Placental pericyte (primary cell): Measurements from ENCODE around the genes LRRC4B, GPR32, KLK2 and ETFB.

DNA sequence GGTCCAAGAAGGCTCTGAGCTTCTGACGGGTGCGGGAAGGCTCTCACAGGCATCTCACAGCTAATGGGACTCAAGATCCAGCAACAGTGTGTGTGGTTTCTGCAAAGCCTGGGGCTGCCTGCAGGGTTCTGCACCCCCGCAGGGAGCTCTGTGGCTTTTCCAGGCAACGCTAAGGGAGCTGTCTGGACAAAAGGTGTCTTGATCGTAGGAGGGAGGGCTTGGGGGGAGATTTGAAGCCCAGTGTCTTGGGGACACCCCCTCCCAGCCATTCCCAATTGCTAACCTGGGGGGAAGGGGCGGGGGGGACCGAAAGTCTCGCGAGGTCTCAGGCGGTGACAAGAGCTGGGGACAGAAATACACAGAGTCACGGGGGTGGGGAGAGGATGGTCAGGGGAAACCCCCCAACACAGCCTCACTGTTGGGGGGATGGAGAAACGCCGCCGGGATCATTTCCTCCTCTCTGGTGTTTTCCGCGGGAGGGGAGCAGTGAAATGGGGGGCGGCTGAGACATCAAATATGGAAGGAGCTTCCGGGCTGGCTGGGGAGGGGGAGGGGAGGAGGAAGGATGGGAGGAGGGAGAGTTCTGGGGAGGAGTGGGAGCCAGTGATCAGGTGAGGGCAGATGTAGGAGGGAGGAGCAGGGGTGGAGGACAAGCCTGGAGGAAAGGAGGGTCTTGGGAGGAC is 13.3 kb downstream of the KCNC3 start:
- CAGE, long polyA plus RNA = no peak

GRCh38 chr19:50325413-50326360 is 3.5 kb downstream of the KCNC3 start:
- CAGE, long polyA plus RNA = no peak

DNA sequence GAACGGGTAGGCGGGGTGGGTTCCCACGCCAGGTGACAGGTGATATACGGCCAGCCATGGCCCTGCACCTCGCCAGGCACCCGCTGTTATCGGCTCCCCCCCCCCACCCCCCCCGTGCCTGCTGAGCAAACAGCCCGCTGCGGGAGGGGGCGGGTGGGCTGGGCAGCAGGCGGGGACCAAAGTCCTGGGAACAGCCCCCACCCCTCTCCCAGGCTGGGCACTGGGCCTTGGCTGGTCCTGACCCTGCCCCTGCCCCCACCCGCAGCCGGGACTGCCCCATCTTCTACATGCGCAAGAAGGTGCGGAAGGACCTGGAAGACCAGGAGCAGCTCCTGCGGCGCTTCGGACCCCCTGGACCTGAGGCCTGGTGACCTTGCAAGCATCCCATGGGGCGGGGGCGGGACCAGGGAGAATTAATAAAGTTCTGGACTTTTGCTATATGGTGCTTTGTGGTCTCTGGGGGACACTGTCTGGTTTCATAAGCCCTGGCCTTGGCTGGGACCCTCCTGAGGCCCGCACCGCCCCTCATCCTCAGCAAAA is 1.1 kb upstream of the SPIB start:
- CAGE, long polyA plus RNA = no peak

GRCh38 chr19:50489336-50490062 is 12.9 kb upstream of the GARIN5A start:
- CAGE, long polyA plus RNA = no peak

GRCh38 chr19:50499964-50501103 is 10.7 kb downstream of the JOSD2 start:
- CAGE, long polyA plus RNA = no peak

DNA sequence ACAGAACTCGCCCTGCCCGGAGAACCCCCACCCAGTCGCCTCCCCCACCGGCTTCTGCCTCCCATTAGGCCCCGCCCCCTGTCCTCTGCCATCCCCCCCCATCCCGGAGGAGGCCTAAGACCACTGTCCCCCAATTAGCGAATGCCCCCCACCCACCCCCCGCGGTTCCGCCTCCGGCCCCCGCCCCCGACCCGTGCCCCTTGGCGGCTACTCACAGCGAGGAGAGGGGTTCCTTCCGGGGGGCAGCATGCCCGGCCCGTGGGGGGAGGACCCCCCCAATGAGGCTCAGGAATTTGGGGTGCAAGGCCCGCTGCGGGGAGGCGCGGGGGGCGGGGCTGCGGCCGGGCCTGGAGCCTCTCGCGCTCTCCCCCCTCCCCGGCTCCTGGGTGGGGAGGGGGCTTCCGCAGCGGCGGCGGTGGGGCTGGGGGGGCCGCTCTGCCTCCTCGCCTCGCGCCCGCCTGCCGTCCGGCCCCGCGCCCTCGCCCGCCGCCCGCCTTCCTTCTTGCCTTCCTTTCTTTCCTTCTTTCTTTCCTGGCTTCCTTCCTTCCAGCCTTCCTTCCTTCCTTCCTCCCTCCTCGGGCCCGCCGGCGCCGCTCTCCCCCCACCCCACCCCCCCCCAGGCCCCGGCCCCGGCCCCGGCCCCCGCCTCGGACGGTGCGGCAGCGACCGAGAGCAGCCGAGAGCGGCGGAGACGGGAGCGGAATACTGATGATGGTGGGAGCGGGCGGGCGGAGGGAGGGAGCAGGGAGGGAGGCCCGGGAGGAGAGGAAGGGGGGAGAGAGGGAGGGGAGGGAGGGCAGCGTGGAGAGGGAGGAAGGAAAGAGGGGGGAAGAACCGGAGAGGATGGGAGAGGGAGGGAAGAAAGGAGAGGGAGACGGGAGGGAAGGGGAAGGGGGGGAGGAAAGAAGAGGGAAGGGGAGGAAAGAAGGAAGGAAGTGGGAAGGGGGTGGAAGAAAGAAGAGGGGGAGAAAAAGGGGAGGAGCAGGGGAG is at the start of gene LRRC4B:
TSS of gene LRRC4B (minus strand) at position 707 of the 990 bp plus-strand sequence.
- CAGE, long polyA plus RNA = no peak

DNA sequence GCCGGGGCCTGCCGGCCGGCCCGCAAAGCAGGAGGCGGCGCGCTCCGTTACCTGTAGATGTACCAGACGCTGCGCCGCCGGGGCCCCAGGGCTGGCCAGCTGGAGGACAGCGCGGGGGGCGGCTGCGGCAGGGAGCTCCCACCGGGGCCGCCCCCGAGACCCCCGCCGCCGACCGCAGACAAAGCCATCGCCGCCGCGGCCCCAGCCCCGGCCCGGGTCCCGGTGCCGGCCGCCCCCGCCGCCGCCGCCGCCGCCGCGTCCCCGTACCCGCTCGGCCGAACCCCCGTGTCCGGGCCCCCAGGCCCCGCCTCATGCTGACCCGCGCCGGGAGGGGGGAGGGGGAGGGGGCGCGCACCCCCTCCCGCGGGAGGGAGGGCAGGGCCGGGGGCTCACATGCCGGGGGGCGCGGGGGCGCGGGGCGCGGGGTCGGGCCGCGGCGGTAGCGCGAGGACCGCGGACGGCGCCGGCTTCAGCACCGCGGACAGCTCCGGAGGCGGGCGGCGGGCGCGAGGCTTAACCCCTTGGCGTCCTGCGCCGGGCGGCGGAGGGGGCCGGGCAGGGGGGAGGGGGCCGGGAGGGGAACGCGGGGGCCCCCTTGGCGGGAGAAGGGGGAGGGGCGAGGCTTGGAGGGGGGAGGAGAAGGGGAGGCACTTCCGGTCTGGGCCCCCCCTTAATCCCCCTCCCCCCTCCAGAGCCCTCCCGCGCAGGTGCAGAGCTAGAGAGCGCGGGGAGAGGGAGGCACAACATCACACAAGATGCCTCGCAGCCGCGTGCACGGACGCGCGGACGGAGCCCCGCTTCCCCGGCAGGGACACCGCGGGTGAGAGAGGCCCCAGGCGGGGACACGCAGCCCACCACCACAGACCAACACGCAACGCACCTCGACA is 24.5 kb downstream of the SHANK1 start:
- CAGE, long polyA plus RNA = no peak

DNA sequence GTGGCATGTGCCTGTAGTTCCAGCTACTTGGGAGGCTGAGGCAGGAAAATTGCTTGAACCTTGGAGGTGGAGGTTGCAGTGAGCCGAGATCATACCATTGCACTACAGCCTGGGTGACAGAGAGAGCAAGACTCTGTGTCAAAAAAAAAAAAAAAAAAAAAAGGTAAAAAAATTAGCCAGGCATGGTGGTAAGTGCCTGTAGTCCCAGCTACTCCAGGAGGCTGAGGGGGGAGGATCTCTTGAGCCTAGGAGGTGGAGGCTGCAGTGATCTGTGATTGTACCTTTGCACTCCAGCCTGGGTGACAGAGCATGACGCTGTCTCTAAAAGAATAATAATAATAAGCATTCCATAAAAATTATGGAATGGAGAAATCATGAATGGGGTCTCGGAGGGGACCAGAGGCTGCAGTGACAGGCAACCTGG is at the start of gene GPR32:
TSS of gene GPR32 (plus strand) at position 238 of the 424 bp plus-strand sequence.
- CAGE, long polyA plus RNA = no peak

- CAGE, long polyA plus RNA = no peak
Observed at GRCh38 chr19:50803558-50804309, 13.5 kb downstream of the ACP4 start.

- CAGE, long polyA plus RNA = no peak
Observed at GRCh38 chr19:50817383-50817733, 6.2 kb downstream of the KLK1 start.

DNA sequence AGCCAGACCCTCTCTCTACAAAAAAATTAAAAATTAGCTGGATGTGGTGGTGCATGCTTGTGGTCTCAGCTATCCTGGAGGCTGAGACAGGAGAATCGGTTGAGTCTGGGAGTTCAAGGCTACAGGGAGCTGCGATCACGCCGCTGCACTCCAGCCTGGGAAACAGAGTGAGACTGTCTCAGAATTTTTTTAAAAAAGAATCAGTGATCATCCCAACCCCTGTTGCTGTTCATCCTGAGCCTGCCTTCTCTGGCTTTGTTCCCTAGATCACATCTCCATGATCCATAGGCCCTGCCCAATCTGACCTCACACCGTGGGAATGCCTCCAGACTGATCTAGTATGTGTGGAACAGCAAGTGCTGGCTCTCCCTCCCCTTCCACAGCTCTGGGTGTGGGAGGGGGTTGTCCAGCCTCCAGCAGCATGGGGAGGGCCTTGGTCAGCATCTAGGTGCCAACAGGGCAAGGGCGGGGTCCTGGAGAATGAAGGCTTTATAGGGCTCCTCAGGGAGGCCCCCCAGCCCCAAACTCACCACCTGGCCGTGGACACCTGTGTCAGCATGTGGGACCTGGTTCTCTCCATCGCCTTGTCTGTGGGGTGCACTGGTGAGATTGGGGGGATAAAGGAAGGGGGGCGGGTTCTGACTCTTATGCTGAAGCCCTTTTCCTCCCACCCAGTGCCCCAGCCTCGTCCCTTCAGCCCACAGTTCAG is at the start of gene KLK2:
TSS of gene KLK2 (plus strand) at position 523 of the 709 bp plus-strand sequence.
- CAGE, long polyA plus RNA = no peak

DNA sequence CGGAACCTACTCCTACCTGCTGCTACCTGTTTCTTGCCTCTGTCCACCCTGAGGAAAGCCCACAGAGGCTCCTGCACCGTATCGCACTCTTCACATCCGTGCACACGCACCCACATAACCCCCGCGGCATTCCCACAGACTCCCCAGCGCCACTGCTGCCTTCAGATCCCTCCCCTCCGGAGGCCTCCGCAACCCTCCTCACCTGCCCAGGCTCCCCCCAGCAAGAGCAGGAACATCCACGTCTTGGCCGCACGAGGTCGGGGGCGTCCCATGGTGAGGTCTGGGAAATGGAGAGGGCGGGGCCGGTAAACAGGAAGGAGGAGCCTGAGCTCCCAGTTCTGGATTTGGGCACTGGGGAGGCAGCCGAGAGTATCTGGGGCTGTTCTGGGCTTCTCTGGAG is 508 bp downstream of the KLK8 start:
- CAGE, long polyA plus RNA = no peak

GRCh38 chr19:51325324-51325993 is 14.0 kb downstream of the IGLON5 start:
- CAGE, long polyA plus RNA = no peak

DNA sequence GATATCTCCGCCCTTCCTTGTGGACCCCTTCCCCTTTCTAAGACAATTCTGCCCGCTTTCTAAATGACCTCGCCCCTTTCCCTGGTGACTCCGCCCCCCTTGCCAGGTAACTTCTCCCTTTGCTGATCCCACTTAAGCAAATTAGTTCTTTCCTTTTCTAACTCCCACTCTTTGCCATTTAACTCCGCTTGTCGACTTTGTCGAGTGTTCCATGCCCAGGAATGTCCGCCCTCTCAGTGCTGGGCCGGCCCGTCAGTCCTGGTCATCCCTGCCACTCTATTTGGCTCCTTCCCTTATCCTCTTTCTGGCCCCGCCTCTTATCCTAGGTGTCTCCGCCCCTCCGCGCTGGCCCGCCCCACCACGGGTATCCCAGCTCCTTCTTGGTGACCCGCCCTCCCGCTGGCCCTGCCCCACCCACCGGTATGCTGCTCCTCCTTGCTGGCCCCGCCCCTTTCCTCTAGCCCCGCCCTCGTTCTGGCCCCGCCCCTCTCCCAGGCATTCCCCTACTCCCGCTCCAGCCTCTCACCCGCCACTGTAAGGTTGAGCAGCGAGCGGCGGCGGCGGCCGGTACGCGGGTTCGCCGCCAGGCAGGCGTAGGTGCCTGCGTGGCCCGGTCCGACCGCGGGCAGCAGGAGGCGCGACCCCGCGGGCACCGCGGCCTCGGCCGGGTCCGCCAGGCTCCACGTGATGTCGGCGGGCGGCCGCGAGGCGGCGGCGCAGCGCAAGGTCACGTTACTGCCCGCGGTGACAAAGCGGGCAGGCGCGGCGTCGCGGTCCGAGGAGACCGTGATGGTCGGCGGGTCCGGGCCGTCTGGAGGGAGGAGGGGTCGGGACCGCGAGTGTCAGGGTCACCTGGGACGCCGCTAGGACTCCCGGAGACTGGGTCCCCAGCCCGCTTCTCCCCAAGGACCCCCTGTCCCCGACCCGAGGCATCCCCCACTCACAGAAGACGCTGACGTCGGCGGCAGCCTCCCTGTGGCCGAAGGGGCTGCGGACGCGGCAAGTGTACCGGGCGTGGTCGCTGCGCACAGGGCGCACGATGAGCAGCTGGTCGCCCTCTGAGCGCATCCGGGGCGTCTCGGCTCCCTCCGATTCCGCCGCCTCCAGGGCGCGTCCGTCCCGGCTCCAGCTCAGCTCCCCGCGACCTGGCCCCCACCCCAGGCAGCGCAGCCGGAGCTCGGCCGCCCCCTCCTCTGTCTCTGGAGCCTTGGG is 2.0 kb downstream of the VSIG10L start:
- CAGE, long polyA plus RNA = no peak

DNA sequence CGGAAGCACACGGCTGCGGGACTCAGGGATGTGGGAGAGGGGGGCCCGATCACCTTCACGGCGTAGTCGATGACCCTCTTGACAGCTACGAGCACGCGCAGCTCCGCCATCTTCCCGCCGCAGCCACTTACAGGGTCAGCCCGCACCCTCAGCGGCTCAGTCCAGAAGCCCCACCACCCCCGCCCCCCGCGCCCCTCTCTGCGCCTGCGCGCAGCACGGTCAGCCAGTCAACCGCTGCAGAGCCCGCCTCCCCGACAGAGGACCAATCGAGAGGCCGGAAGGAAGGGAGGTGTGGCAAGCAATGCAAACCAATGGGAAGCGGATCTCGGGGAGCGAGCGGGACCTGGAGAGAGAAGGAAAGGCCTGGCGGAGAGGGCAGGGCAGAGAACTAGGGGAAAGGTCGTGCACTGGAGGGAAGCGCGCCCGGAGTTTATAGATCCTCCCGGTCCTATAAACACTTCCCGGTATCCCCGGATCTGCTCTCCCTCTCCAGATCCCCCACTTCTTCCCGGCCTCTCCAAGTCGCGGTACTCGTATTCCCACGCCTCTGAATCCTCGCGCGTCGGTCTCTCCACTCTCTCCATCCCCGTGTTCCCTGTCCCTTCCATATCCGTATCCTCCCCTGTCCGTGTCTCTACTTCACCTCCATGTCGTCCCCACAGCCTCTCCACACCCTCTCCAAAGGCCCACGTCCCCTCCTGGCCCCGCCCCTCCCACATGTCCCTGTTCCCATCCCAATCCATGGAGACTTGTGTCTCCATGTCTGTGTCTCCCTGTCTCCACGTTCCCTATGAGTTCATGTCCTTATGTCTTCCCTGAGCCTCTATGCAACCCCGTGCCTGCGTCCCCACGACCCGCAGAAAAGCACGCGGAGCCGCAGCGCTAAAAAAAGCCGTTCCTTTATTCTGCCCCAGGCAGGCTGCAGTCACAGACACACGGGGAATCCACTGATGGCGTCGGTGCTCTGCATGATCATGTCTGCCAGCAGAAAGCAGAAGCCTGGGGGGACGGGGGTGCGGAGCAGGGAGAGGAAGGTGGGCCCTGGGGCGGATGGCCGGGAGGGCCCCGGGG is at the start of gene ETFB:
TSS of gene ETFB (minus strand) at position 172 of the 1,071 bp plus-strand sequence.
- CAGE, long polyA plus RNA = no peak

- CAGE, long polyA plus RNA = no peak
Observed at GRCh38 chr19:51468739-51469775, 10.8 kb upstream of the SIGLEC8 start.

- CAGE, long polyA plus RNA = no peak
Observed at GRCh38 chr19:51651533-51652057, 5.0 kb upstream of the SIGLEC14 start.

DNA sequence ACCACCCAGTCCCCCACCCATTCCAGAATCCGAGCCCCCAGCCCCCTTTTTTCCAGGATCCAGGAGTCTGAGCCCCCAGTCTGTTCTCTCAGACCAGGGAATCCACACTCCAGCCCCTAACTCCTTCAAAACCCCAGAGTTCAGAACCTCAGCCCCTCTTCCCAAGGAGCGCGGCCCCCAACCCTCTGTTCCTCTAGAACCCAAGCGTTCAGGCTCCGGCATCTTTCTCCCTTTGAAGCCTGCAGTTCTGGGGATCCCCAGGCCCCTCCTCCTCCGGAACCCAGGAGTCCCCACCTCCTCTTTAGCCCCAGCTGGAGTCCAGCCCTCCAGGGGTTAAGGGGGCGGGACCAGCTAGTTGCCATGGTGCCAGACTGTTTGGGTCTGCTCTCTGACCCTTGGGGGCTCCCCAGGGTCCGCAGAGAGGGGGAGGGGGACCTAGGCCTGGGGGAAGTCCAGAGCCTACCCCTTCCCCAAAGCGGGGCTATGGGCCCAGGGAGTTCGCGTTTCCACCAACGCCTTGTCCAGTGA is 2.9 kb upstream of the SPACA6 start:
- CAGE, long polyA plus RNA = no peak

DNA sequence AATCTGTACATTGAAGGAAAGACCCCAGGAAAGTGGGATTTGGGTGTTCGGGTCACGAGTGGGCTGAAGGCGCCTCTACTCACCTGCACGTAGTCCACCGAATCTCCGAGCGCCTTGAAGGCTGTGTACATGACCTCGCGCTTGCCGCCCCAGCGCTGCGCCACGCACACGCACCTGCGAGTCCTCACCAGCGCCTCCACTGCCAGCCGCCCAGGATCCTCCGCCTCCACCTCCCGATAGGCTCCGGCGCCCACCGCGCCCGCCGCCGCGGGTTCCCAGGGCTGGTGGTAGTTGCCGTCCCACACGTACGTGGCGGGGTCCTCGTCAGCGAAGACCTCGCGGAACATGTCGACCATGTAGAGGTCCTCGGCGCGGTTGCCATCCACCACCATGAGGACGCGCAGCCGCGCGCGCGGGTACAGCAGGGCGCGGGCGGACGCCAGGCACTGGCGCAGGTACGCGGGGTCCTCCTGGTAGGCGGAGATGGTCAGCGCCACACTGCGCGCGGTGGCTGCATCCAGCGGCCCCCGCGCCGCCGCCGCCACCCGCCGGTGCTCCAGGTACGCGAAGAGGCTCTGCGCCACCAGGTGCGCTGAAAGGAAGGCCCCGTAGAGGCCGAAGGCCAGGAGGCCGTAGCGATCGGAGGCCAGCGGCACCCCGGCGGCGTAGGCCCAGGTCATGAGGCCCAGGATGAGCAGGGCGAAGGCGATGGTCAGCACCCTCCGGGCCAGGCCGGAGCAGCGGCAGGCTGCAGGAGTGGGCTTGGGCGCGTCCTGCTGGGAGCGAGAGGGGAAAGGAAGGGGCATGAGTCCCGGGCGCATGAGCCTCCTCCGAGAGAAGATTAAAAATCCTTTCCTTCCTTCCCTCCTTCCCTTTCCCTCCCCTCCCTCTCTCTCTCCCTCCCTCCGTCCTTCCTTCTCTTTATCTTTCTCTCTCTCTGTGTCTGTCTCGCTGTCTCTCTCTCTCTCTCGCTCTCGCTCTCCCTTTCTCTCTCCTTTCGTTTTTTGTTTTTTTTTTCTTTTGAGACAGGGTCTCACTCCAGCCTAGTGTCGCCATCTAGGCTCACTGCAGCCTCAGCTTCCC is 4.3 kb downstream of the HAS1 start:
- CAGE, long polyA plus RNA = no peak

GRCh38 chr19:51764332-51764807 is 3.4 kb downstream of the FPR2 start:
- CAGE, long polyA plus RNA = no peak